ENCODE data around the genes TNRC18 and RSPH10B.

- PRO-cap: no peak
- RAMPAGE, long total RNA: no peak
Measured at GRCh38 chr7:5227898-5228500, 38.0 kb downstream of the WIPI2 start.

DNA sequence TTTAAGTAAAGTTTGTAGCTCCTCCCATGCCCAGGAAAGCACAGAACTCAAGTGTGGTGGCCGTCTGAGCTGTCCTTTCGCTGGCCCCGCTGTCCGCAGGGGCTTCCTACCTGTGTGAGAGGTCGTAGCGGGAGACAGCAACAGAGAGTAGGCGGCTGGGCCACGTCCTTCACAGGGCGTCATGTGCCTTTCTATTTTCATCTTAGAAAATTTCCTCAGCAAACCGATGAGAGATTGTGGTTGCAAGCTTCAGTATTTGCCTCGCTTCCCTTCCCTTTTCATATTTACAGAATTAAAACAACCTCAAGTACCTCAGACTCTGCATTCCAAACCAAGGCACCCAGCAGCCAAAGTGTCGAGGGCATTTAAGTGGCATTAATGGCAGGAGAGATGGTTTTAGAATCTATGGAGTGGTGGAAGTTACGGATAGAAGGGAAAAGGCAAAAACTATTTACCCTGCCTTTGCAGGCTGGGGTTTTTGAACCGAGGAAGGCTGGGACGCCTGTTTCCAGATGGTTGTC lies 41.8 kb downstream of the WIPI2 start:
- PRO-cap: no peak
- RAMPAGE, long total RNA: no peak

- PRO-cap: no peak
- RAMPAGE, long total RNA: no peak
Measured at GRCh38 chr7:5273568-5274388, 9.0 kb upstream of the SLC29A4 start.

DNA sequence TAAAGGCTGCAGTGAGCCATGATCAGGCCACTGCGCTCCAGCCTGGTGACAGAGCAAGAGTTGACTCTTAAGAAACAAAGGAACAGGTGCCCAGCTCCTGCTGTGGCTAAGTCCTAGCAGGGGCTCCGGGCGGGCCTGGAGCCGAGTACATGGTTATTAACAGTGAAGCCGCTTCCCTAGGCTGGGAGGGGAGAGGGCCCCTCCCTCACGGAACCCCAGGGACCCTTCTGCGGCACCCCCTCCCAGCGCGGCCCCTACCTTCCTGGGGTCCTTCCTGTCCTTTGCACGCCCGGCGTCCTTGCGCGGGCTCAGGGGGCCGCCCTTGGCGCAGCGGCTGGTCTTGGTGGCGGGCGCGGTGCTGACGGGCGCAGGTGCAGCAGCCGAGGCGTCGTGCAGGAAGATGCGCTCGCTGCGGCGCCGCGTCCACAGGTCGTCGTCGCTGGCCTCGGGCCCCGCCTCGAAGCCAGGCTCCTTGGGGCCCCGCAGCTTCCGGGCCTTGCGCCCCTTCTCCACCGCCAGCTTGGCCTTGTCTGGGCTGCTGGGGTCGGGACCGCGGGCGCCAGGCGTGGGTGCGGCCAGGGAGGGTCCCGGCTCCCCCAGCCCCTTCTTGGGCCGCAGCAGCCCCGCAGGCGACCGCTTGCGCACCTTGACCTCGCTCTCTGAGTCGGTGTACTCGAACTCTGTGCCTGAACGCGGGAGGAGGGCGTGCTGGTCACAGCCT lies 49.8 kb downstream of the SLC29A4 start:
- PRO-cap: no peak
- RAMPAGE, long total RNA: no peak

GRCh38 chr7:5422873-5423968 lies at the start of gene TNRC18:
TSS of gene TNRC18 (minus strand) at chr7:5423834.
- PRO-cap: bidirectional peak, plus-strand start at chr7:5423360, minus-strand start at chr7:5423071; unidirectional peak, minus-strand start at chr7:5423577; bidirectional peak, plus-strand start at chr7:5424259, minus-strand start at chr7:5423724
- RAMPAGE, long total RNA: no peak

GRCh38 chr7:5452483-5453464 lies 29.1 kb upstream of the TNRC18 start:
- PRO-cap: no peak
- RAMPAGE, long total RNA: no peak

GRCh38 chr7:5581115-5581638 lies 11.4 kb upstream of the FSCN1 start:
- PRO-cap: no peak
- RAMPAGE, long total RNA: no peak

DNA sequence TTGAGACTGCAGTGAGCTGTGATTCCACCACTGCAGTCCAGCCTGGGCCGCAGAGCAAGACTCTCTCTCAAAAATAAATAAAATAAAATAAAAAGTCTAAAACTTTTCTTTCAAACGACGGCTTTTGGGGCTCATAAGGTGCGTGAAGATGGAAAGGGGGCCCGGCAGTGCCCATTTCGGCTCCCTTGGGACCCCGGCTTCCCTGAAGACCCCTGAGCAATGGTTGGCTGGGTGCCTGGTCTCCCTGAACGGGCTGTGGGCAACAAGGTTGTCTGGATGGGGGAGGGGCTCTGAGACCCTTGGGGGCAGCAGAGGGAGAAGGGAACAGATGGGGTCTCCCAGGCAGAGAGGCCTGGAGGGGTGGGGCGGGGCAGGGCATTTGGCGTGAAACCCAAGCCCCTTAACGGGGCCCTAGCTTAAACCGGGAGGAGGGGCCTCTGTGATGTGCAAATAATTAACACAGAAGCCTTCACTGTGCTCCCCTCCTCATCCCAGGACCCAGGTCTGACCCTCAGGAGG lies 17.8 kb downstream of the FSCN1 start:
- PRO-cap: no peak
- RAMPAGE, long total RNA: no peak

- PRO-cap: no peak
- RAMPAGE, long total RNA: no peak
Measured at GRCh38 chr7:5622288-5622873, 29.8 kb downstream of the FSCN1 start.

DNA sequence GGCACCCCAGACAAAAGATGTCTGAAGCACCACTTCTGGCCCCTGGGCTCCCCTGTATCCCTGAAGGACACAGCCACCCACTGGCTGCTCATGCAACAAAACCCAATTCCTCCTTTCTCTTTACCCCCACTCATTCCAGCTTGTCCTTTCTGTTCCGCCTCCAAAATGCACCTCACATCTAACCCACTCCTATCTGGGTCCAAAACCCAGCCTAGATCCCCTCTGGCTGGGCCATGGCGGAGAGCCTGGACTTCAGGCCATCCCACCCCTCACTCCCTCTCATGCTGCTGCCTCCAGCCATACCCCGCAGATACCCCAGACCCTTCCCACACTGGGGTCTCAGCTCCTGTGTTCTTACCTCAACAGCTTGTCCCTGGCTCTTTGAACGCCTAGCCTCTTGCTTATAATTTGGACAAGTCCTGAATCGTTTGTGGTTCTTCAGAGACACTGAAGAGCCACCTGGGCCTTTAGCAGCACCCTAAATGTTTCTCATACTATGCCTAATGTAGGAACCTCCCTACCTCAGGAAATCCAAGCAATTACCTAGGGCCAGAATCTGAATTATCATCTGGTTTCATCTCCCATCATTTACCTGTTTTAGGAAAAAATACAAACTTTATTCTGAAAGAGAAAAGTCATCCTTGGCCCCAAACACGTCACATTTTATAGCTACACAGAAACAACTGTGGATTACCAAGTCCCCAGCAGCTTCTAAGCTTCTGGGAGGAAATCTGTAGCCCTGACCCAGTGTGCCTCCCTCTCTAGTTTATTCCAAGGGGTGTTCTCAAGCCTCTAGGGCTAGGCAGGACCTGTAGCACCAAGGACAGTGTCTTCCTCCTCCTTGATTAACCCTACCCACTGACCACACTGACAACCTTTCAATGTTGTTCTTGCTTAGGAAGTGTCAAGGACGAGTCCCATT lies 88.4 kb downstream of the FSCN1 start:
- PRO-cap: no peak
- RAMPAGE, long total RNA: no peak

GRCh38 chr7:5831034-5831833 lies 49.4 kb upstream of the OCM start:
- PRO-cap: no peak
- RAMPAGE, long total RNA: no peak

- PRO-cap: no peak
- RAMPAGE, long total RNA: no peak
Measured at GRCh38 chr7:5970372-5970814, at the start of gene RSPH10B. TSS of gene RSPH10B (minus strand) at chr7:5970689.

DNA sequence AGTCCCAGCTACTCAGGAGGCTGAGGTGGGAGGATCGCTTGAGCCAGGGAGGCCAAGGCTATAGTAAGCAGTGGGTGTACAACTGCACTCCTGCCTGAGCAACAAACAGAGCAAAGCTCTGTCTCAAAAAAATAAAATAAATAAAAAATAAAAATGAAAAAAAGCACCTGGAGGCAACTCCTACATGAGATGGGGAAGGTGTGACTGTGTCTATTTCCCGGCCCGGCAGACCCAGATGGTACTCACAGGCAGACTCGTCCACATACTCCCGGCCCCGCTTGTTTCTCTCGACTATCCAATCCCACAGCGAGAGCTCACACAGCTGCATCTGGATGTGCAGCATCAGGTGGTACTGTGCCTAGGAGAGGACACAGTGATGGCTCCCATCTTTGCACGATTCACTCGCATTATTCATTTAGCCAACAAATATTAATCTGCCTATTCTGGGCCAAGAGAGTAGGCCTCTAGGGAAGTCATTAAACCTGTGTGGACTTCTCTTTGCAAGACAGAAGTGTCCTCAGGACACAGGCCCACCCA lies 7.2 kb downstream of the ANKRD61 start:
- PRO-cap: no peak
- RAMPAGE, long total RNA: no peak

DNA sequence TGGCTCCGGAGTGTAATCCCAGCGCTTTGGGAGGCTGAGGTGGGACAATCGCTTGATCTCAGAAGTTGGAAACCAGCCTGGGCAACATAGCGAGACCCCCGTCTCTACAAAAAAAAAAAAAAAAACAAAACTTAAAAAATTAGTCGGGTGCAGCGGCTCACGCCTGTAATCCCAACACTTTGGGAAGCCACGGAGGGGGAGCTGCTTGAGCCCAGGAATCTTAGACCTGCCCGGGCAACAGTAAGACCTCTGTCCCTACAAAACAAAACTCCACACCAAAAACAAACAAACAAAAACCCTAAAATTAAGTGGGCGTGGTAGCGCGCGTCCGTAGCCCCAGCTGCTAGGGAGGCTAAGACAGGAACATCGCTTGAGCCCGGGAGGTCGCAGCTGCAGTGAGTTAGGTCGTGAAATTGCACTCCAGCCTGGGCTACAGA lies 1.1 kb upstream of the USP42 start:
- PRO-cap: no peak
- RAMPAGE, long total RNA: no peak

DNA sequence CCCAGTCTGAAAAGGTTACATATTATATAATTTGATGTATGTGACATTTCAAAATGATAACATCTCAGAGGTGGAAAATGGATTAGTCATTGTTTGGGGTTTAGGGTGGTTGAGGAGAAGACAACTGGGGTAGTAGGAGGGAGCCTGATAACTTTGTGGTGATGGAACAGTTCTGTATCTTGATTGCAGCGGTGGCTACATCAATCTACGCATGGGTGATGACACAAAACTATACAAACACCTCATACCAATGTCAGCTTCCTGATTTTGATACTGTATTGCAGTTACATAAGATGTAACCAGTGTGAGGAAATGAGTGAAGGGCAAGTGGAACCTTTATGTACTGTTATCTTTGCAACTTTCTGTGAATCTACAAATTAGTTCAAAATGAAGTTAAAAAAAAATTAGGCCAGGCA lies 51.1 kb downstream of the CYTH3 start:
- PRO-cap: no peak
- RAMPAGE, long total RNA: no peak

DNA sequence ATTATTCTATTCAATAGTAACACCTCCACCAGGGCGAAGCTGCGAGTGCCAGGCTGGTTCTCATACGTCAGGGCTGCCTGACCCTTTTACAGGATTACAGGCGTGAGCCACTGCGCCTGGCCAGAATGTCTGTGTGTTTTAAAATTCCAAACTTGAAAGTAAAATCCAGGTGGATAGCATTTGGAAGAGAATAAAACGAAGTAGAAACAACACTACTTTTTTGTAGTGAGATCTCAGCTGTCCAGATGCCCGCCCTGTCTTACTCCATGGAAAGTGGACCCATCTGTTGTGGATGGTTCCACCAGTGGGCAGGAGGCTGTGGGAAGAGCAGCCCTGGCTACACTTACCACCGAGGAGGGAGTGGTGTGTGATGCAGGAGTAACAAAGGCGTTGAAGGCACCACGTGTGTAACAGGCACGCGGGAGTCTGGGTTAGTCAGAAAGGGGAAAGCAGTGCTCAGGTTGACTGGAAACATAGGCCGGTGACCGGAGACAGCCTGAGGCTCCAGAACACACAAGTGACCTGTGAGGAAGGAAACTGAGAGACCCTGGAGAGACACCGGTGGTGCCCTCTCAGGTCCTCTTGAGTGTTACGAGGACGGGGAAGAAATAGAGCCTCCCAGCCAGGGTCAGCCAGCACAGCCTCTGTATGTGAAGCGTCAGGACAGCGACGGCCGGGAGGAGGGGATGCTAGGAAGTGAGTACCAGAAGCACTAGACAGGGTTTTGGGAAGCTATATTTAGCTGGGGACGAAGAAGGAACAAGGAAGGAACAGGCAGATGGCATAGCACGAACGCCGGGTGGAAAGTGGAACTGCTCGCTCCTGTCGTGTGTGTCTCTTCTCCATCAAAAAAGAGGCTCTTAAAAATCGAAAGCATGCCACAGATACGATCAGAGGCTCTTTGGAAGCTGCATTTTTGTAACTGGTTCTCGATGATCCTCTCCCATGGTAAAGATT lies 21.6 kb downstream of the RAC1 start:
- PRO-cap: no peak
- RAMPAGE, long total RNA: no peak

- PRO-cap: no peak
- RAMPAGE, long total RNA: no peak
Measured at GRCh38 chr7:6423111-6423719, 24.5 kb downstream of the DAGLB start.

- PRO-cap: no peak
- RAMPAGE, long total RNA: no peak
Measured at GRCh38 chr7:6590525-6590849, 666 bp downstream of the INTS15 start.

DNA sequence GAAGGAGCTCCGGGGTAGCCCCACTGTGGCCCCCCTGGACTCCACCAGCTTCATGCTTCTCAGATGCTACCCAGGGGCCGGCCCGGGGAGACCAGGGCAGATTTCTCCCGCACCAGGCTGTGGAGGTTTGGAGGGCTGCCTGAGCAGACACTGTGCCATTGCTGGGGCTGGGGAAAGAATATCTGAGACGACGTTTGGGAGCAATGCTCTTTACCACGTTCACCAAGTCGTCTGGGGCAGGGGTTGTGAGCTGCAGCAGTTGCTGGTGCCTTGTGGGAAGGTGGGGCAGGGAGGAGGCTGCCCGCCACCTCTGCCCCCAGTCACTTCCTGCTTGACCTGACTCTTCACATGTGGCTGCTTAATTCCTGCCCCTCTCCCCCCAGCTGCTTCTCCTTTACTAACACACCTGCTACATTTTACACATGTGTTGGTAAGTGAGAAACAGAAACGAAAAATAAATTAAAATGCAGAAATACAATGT lies 8.4 kb downstream of the ZNF853 start:
- PRO-cap: no peak
- RAMPAGE, long total RNA: no peak

DNA sequence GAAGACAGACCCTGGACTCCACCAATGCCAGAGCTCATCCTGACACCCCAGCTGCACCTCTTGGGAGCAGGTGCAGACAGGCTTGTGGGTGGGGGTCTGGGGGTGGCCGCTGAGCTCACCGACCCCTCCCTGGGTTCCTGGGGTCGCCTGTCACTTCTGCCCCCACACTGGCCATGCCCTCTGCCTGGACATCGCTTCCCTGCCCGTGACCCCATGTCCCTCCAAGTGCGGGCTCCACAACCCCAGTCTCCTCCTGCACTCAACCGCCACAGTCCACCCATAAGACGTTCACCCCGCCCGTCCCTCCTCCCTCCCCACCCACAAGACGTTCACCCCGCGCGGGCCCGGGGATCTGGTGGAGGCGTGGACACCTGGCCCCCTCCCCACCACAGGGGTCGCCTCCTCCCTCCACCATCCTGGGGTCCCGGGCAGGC lies 562 bp upstream of the ZNF316 start:
- PRO-cap: no peak
- RAMPAGE, long total RNA: no peak